Spleen (tissue), 7 donors: ENCODE results near the genes UGT2B15, SULT1B1, SULT1E1, PRR27, MOB1B and SLC4A4.

- PRO-cap, 4 experiments = no peak in any of the 4 experiments
- RAMPAGE, long total RNA, 4 experiments = no peak in any of the 4 experiments
These were observed 40.2 kb upstream of the TMPRSS11E start for GRCh38 chr4:68406871-68407687.

- PRO-cap, 4 experiments = no peak in any of the 4 experiments
- RAMPAGE, long total RNA, 4 experiments = no peak in any of the 4 experiments
These were observed at the start of gene UGT2B15 for GRCh38 chr4:68670274-68670753. UGT2B15 (minus strand) TSS chr4:68670652.

- PRO-cap, 4 experiments = no peak in any of the 4 experiments
- RAMPAGE, long total RNA, 4 experiments = no peak in any of the 4 experiments
These were observed 62.6 kb upstream of the UGT2B15 start for GRCh38 chr4:68732930-68733540.

DNA sequence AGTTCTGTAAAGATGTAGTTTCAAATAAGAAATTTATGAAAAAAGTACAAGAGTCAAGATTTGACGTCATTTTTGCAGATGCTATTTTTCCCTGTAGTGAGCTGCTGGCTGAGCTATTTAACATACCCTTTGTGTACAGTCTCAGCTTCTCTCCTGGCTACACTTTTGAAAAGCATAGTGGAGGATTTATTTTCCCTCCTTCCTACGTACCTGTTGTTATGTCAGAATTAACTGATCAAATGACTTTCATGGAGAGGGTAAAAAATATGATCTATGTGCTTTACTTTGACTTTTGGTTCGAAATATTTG is 574 bp downstream of the UGT2B7 start:
- PRO-cap, 4 experiments = no peak in any of the 4 experiments
- RAMPAGE, long total RNA, 4 experiments = no peak in any of the 4 experiments

- PRO-cap, 4 experiments = no peak in any of the 4 experiments
- RAMPAGE, long total RNA, 4 experiments = no peak in any of the 4 experiments
These were observed 5.3 kb downstream of the SULT1B1 start for GRCh38 chr4:69754956-69755658.

DNA sequence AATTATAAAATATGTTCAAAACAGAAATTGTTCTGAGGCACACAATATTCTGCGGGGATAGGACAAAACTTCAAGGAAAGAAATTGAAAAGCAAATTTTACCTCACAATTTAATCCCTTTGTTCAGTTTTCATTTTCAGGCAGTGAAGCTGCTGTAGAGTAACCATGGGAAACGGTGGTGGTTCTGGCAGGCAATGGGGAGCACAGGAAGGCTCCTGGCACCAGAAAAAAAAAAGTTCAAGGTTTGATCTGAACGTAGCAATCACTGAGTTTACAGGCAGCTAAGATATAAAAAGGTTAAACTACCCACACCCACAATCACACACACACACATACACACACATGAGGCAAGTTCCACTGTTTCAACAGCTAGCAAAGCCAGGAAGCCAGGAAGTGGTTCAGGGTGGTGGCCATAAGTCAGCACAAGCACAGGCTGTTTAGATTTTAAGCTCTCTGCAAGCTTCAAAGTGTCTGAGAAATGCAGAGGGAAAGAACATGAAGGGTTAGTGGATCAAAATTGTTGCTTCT is at the start of gene SULT1B1:
SULT1B1 (minus strand) TSS at position 263 of the 527 bp plus-strand sequence.
- PRO-cap, 4 experiments = peak in 4 of 4 experiments; most common plus-strand start position 473 of the sequence (in 4); most common minus-strand start position 195 of the sequence (in 4)
- RAMPAGE, long total RNA, 4 experiments = no peak in any of the 4 experiments

DNA sequence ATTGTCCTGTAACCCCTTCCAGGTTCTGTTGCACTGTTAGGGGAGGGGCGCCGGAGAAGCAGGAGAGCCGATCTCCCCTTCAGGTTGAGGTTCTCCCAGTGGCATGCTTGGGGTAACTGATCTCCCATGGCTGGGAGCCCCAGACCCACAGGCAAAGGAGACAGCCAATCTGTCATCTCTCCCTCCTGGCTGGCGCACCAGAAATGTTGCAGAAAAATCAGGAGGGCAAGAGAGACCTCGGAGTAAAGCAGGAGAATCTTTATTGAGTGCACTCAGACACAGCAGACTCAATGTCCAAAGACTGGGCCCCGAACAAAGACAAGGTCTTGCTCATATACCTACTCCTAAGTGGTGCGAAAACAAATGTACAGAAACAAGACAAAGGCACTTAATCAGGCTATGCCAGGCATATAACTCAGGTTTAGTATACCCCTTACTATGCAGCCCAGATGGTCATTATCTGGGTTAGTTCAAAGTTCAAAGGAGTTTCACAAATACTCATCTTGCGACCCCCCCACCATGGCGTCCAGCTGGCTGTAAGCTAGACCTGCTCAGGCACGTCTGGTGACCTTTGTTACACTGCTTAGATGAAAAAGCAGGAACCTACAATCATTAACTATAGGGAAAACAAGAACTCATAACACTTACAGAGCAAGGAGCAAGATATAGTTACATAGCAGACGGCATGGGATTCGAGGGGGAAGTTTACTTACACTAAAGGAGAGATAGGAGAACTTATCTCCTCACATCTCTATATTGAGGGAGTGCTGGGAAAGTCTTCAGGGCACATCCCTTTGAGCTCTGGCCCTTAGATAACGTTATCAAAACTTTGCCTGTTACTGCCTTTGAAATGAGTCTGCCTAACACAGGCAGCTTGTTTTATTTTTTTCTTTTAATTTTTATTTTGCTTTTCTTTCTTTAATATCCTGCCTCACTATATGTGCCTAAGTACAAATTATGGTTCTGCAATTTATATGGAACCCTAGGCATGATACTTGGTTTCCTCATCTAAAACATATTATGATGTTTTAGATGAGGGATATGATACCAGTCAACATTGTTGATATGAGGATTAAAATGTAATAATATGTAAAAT is 27.4 kb downstream of the SULT1E1 start:
- PRO-cap, 4 experiments = no peak in any of the 4 experiments
- RAMPAGE, long total RNA, 4 experiments = no peak in any of the 4 experiments

DNA sequence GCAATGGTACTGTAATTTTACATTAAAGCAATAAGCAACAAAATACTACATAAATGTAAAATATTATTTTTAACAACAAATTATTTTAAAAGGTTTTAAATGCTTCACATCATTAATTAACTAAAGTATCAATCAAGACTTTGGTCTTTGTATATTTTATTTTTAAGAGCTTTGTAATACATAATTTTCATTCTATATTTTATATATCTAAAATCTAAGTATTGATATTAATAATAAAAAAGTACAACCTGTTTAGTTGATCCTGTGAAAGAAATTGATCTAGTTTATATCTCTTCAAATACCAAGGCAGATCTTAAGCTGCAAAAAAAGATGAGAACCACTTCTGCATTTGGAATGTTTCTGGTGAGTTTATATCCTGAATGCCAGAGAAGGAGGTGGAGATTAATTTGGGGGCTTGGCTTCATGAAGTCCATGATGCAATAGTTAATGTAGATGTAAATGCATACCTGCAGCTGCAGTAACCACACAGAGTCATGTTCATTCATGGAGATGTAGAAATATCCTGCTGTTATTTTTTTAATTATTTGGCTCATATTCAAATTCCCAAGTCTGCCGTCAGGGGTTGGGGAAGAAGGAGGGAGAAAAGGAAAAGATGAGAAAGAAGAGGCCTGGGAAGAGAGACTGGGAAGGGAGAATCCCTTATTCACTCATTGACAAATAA is at the start of gene SULT1E1:
SULT1E1 (minus strand) TSS at position 345 of the 682 bp plus-strand sequence.
- PRO-cap, 4 experiments = no peak in any of the 4 experiments
- RAMPAGE, long total RNA, 4 experiments = no peak in any of the 4 experiments

GRCh38 chr4:70115325-70115590 is 38.8 kb upstream of the PRR27 start:
- PRO-cap, 4 experiments = no peak in any of the 4 experiments
- RAMPAGE, long total RNA, 4 experiments = no peak in any of the 4 experiments

DNA sequence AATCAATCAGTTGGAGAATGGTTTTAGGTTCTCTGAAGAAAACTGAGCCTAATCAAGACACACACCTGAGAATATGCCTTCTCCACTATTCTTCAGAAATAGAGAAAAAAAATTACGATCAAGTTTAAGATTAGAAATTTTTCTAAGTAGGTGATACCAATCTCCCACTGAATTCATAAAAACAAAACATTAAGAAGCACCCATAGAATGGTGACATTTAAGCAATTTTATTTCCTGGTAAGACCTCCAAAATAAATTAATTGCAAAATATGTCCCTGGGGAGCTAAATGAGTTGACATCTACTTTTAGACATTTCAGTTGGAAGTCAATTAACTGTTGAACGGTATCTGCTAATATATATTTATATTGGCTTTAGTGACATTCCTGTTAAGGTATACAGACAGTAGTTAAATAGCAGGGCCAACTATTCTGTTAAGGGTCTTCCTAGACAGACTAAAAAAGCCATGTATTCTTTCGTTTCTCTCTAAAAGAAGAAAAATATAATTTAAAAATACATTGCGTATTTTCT is at the start of gene PRR27:
PRR27 (plus strand) TSS at position 435 of the 529 bp plus-strand sequence.
- PRO-cap, 4 experiments = no peak in any of the 4 experiments
- RAMPAGE, long total RNA, 4 experiments = no peak in any of the 4 experiments

- PRO-cap, 4 experiments = no peak in any of the 4 experiments
- RAMPAGE, long total RNA, 4 experiments = no peak in any of the 4 experiments
These were observed 4.3 kb downstream of the JCHAIN start for GRCh38 chr4:70662042-70662469.

DNA sequence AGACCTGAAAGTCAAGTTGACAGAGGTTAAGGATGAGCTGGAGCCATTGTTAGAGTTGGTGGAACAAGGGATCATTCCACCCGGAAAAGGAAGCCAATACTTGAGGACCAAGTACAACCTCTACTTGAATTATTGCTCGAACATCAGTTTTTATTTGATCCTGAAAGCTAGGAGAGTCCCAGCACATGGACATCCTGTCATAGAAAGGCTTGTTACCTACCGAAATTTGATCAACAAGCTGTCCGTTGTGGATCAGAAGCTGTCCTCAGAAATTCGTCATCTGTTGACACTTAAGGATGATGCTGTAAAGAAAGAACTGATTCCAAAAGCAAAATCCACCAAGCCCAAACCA is 1.0 kb downstream of the UTP3 start:
- PRO-cap, 4 experiments = no peak in any of the 4 experiments
- RAMPAGE, long total RNA, 4 experiments = no peak in any of the 4 experiments

DNA sequence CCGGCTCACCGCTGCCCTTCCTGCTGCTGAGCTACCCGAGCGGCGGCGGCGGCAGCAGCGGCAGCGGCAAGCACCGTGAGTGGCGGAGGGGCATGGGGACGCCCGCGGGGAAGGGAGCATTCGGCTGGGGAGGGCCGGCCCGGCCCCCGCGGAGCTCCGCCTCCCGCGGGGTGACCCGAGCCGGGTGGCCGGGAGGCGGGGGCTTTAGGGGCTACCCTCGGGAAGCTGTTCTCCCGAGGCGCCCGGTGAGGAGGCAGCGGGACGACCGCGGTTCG is 16.6 kb upstream of the RUFY3 start:
- PRO-cap, 4 experiments = peak in 4 of 4 experiments; most common plus-strand start position 248 of the sequence (in 4); most common minus-strand start position 22 of the sequence (in 1)
- RAMPAGE, long total RNA, 4 experiments = no peak in any of the 4 experiments

DNA sequence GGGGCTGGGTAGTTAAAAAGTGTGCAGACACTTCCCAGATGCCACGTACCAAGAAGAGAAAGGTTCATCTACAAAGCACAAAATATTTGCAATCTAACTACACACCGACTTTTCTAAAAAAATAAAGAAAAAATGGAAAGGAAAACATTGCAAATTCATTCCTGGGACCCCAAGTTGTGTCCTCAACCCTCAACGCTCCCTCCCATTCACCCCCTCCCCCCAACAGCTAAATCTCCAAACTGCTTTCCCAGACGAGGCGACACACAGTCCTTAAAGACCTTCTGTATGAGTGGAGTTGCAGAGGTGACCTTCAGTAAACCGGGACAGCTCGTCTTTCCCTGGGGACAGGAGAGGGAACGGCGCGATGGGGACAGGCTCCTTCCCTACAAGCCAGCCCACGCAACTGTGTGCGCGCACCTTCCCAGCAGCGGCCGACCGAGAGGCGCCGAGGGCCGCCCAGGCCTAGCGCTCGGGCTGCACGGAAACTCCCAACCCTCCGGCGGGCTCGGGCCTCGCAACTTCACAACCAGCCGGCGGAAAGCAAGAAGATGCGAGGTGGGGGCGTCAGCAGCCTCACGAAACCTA is 1.0 kb downstream of the GRSF1 start:
- PRO-cap, 4 experiments = peak in 2 of 4 experiments; most common plus-strand start position 491 of the sequence (in 1); most common minus-strand start position 437 of the sequence (in 1)
- RAMPAGE, long total RNA, 4 experiments = no peak in any of the 4 experiments

DNA sequence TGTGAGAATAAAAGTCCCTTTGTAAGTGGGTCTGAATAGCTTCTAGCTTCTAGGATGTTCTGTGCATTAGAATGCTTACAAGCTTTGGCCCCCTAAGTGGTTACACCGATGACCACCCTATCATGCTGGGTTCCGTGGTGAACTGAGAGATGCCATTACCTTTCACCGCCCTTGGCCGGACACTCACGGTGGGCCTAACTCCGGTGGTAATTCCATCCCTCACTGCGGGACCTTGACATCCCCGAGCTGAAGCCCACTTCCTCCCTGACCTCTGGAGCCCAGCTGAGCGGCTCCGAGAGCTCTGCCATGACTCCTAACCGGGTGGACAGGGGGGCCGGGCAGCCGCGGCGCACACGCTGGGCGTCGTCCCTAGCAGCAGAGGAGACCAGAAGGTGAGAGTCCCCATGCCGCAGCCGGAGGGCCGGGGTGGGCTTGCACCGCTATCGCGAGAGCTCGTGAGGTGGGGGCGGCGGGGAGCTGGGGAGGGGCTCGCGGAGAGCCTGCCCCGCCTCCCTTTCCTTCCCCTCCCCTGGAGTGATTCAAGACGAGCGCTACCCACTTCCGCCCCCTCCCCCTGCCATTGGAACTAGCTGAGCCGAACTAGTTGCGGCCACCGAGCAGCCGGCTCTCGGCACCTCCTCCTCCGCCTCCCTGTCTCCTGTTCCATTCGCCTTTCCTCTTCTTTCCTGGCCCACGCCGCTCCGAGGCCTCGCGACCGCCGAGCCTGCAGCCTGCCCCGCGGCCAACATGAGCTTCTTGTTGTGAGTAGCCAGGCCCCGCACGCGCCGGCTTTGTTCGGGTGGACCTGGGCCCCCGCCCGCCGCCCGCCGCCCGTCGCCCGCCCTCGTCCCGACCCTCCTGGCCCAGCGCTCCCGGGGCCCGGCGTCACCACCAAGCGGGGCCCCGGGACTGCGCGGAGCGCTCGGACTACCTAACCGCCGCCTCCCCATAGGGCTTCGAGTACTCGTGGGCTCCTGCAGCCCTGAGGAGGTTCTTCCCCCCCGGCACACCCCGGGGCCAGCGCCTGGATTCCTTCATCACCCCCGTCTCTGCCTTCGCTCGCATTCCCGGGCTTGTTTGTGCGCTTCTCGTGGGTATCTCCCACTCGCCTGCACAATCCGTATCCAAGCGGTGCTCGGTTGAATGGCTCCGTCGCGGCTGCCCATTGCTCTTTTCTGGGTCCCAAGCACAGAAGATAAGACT is at the start of gene MOB1B:
MOB1B (plus strand) TSS at position 580 of the 1,203 bp plus-strand sequence.
- PRO-cap, 4 experiments = peak in 4 of 4 experiments; most common plus-strand start position 580 of the sequence (in 3); most common minus-strand start position 377 of the sequence (in 4)
- RAMPAGE, long total RNA, 4 experiments = start-site peak on the plus strand in 3 of 4 experiments, centred at positions 587 to 619 of the sequence, 38 to 75 reads per replicate; start-site peak on the minus strand in 1 of 4 experiments, centred at position 429 of the sequence, 7 reads per replicate

DNA sequence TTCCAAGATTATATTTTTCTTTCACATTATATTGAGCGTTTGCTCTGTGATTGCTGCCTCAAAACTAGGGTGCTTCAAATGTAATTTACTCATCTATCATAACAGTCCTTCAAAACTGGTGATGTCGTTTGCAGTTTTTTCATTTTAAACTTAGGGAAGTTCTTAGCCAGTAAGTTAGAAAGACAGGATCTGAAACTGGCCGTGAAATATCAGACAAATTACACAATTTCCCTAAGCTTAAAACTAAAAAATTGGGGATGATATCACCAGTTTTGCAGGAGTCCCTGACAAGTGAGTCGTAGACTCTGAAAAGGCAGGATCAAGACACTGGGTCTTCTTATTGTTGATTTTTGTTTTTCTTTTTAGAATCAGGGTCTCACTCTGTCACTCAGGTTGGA is 44.8 kb downstream of the MOB1B start:
- PRO-cap, 4 experiments = peak in 2 of 4 experiments; most common plus-strand start position 269 of the sequence (in 2); most common minus-strand start position 143 of the sequence (in 1)
- RAMPAGE, long total RNA, 4 experiments = no peak in any of the 4 experiments

- PRO-cap, 4 experiments = peak in 1 of 4 experiments; most common plus-strand start chr4:71187374 (in 1); most common minus-strand start chr4:71187371 (in 1)
- RAMPAGE, long total RNA, 4 experiments = start-site peak on the plus strand in 2 of 4 experiments, at chr4:71187288-71187368 at its widest, 12 to 31 reads per replicate
These were observed at the start of gene SLC4A4 for GRCh38 chr4:71186978-71187592. SLC4A4 (plus strand) TSS chr4:71187259.

- PRO-cap, 4 experiments = no peak in any of the 4 experiments
- RAMPAGE, long total RNA, 4 experiments = no peak in any of the 4 experiments
These were observed 48.8 kb downstream of the SLC4A4 start for GRCh38 chr4:71235769-71236266.

DNA sequence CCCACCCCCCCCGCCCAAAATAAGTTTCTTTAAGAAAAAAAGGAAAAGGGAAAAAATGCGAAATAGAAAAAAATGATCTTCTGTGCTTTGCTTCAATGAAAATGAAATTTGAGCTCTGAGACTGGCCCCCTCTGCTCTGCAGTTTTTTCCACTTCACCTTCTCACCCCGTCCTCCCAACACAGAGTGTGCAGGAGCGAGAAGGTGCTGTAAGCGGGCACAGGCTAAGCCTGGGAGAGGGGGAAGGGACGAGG is 279 bp downstream of the ADAMTS3 start:
- PRO-cap, 4 experiments = no peak in any of the 4 experiments
- RAMPAGE, long total RNA, 4 experiments = no peak in any of the 4 experiments

DNA sequence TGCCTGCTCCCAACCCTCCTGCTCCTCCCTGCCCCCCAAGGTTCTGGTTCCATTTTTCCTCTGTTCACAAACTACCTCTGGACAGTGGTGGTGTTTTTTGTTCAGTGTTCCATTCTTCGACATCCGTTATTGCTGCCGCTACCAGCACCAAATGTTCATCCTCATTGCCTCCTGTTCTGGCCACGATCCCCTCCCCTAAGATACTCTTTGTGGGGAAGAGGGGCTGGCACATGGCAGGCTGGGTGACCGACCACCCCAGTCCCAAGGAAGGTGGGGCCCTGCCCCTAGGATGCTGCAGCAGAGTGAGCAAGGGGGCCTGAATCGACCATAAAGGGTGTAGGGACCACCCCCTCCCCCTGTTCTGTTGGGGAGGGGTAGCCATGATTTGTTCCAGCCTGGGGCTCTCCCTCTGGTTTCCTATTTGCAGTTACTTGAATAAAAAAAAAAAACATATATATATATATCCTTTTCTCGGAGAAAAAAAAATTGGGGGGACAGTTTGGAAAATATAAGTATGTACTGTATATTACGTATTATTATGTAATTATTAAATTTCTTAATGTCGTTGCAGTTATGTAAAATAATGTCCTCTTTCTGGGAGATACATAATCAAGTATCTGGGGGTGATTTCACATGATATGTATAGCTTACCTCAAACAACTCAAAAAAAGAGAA is 30.6 kb upstream of the COX18 start:
- PRO-cap, 4 experiments = no peak in any of the 4 experiments
- RAMPAGE, long total RNA, 4 experiments = no peak in any of the 4 experiments